UCH-1 (cell line): ENCODE measurements around a stretch of chr18.

GRCh38 chr18:57627434-57627993, 5.9 kb upstream of the NARS1 start:
- RRBS: no CpG with 5 or more reads among the region's 11 CpGs

DNA sequence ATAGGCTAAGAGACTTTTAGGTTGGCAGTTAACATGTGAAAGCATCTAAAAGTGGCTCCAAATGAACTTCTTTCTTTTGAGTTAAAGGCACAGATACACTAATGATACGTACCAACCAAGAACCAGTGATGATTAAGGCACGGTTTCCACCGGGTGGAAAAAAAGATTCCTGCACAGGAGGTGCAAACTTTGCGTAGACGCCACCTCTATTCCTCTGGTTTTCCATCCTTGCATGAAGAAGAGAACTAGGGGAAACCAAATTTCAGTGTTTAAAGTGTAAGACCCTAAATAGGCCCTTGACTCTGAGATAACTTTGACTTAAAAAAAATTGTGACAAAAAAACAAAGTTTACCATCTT, 40.7 kb upstream of the NARS1 start:
- RRBS: no CpG with 5 or more reads among the region's 5 CpGs

DNA sequence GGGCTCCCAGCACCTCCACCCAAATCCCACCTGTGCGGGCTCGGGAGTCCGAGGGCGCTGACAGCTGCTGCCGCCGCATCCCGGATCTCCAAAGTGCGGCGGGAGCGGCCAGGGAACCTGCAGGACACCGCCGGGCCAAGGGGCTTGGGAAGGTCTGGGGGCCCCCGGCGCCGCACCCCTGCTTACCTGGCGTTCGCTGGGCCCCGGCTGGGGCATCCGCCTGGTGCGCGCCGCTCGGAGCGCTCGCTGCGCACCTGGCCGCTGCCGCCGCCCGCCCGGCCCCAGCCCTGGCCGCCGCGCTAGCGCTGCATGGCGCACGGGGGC, 341 bp downstream of the ATP8B1 start:
- RRBS: 3% methylated on average over 30 of the region's 37 CpGs

DNA sequence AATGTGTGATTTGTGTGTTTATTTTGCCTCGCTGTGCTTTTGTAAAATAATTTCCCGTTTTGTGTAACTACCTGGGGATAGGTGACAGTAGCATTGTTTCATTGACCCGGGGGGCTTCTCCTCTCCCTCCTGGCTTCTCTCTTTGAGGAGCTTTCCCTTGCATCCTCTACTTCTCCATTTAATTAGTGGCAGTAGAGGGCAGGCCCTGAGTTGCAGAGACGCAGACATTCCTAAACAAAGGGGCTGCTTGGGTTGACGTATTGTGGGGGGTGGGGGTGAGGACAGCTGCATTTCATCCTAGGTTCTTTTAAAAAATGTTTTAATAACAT, 2.1 kb downstream of the NEDD4L start:
- RRBS: no CpG with 5 or more reads among the region's 5 CpGs

DNA sequence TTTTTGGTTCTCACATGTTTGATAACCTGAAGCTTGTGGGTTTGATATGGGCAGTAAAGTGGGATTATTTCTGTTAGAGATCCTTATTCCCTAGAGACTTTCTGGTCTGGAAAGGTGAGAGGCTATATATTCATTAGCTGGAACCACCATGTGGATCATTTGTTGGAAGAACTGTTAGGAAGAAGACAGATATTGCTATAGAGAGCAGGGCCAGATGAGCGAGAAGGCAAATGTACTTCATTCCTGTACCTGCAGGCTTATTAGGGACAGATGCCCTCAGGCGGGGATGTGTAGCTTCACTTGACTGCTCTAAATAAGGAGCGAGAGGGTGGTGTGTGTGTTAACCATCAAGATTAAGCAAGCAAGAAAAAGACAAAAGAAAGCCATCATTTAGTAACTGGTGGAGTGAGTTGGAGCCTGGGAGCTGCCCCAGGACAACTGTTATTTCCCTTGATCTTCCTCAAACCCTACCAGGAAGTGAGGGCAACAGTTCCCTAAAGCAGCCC, 36.4 kb downstream of the NEDD4L start:
- RRBS: no CpG with 5 or more reads among the region's 3 CpGs

GRCh38 chr18:58087865-58088565, 44.0 kb downstream of the NEDD4L start:
- RRBS: no CpG with 5 or more reads among the region's 5 CpGs

DNA sequence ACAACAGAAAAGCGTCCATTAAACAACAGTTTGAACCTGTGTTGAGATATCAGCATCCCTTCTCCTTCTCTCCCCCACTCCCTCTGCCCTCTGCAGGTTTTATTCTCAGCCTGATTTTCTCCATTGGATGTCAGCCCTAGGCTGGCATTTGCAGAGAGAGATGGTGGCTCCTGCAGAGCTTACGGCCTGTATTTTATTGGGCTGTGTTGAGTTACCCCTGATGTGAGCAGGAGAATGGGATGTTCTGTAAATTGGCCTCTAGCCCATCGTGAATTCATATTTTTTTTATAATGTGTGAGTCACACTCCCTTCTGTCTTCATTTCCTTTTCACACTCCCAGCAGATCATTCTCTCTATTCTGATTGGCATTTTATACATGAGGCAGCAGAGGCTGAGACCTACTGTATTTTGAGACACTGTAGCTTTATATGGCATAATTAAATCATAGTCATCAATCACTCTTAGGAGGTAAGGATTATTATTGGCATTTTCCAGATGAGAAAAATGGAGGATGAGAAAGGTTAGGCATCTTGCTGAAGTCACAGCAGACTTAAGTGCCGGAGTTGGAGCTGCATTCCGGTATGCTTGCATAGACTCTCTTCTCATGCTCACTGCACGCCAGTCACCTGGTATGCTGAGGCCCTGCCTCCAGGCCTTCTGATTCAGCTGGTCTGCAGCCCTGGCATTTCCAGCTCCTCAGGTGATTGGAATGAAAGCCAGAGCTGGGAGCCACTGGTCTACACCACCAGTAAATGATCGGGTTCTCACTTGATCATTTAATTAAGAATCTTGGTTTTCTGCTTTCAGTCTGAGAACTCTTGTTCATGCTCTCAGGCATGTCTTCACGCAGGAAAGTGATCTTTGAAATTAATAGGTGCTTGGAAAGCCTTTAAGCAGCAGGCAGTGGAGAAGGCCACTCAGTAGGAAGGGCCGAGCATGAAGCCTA, 142.4 kb downstream of the NEDD4L start:
- RRBS: no CpG with 5 or more reads among the region's 9 CpGs

GRCh38 chr18:58215939-58216667, 172.1 kb downstream of the NEDD4L start:
- RRBS: no CpG with 5 or more reads among the region's 3 CpGs

DNA sequence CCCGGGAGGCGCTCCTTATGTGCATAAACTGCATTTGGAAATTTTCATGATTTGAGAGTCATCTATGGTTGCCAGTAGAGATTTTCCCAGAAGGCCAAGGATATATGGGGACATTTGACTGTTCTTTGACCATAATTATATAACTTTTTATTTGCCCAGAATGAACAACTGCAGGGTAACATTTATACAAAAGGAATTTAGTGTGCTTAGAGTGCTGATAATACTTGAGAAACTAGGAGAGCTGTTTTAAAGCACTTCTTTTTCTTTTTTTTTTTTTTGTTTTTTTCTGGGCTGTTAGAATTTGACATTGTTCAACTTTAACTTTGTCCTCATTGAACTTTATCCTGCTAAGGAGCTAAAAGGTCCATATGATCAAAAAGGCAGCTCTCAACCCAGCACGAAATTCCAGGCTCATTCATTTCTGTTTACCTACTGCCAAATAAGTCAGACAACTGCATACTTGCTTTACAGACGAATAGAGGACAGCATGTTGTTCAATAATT, 242.9 kb downstream of the NEDD4L start:
- RRBS: no CpG with 5 or more reads among the region's 4 CpGs

DNA sequence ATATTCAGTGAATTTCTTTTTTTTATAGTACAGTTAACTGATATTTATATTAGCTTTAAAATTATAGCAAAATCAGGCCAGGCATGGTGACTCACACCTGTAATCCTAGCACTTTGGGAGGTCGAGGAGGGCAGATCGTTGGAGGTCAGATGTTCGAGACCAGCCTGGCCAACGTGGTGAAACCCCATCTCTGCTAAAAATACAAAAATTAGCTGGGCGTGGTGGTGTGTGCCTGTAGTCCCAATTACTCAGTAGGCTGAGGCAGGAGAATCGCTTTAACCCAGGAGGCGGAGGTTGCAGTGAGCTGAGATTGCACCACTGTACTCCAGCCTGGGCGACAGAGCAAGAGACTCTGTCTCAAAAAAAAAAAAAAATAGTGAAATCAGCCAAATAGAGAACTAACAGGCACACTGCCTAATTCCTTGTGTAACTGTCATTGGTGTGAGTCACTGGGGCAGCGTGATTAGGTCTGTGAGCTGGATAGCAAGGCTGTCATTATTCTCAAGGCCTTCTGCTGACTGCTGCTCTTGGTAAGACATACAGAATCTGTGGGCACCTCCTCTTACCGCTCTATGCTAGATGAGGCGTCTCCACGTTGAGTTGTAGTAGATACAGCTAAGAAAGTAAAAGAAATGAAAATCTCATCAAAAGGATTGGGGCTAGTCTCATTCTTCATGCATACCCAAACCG, 270.2 kb downstream of the NEDD4L start:
- RRBS: no CpG with 5 or more reads among the region's 13 CpGs

DNA sequence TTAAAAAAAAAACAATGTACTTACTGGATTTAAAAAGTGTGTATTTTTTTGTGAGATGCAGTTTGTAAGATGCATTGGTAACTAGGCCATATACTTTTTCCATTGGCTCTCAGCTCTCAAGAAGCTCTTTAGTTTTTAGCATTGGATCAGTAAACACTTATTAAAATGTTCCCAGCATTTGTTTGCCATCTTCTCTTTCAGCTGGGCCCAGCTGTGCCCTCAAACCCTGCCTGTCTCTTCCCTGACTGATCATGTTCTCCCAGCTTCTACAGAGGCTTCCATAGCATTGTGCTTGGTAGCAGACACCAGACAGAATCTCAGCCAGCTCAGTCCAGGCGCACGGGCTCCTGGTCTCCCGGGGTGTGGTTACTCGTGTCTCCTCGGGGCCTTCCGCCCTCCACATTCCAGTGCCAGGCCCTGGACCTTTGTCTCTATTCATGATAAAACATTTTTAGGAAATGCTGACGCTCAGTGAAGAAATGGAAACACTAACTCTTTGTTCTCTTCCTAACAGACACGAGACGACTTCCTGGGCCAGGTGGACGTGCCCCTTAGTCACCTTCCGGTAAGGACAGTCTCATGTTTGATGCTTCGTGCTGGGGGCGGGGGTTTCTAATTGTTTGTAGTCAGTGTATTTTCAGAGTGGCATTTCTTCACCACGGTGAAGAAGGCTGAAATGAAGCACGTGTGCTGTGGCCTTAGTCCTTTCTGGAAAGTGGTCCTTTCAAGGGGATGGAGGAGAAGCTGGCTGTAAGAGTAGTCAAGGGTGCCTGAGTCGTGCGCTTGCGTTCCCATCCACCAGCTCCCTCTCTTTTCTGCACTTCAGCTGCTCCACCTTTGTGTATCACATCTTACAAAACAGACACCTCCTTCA, 271.7 kb downstream of the NEDD4L start:
- RRBS: no CpG with 5 or more reads among the region's 18 CpGs

GRCh38 chr18:58345043-58345596, 283.8 kb downstream of the ALPK2 start:
- RRBS: no CpG with 5 or more reads among the region's 8 CpGs

DNA sequence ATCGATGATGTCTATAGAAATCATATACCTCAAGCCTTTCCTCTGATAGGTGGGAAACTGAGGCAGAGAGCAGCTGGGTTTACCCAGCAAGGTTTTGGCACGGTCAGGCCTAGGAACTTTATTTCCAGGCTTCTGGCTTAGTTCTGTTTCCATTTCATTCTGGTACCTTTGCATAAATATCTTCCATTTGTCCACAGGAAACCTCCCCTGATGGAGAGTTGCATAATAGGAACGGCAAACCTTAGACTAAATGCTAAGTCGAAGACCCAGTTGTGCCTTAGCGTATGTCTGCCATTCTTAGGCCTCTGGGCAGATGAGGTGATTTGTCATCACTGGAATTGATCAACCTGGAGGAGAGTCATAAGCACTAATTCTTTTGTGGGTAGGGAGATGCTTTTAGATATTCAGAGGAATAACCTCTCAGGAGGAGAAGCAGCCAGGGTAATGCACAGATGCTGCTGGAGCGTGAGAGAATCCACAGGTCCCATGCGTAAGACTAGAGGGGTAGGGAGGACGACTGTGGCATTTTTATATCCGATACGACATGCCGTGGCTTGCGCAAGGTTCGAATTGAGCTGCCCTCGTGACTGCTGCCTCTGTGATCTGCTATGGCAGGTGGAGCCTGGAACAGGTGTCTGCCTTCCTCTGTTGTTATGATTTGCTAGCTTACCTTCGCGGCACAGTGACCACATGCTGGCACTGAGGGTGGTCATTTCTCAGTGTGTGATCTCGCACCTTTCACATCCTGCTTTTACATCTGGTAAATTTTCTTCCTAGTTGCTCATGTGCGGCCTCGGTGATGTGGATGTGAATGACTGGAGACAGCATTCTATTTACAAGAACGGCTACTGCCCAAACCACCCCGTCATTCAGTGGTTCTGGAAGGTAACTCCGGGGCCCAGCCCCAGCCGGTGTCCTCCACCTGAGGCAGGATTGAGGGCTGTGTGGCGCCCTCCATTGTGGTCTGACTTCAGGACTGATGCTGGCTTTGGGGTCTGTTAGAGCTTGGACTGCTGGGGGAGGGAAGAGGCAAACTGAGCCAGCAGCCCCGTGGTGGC, 240.3 kb downstream of the ALPK2 start:
- RRBS: no CpG with 5 or more reads among the region's 25 CpGs

- RRBS: no CpG with 5 or more reads among the region's 15 CpGs
Observed at GRCh38 chr18:58400363-58400987, 228.4 kb downstream of the ALPK2 start.

DNA sequence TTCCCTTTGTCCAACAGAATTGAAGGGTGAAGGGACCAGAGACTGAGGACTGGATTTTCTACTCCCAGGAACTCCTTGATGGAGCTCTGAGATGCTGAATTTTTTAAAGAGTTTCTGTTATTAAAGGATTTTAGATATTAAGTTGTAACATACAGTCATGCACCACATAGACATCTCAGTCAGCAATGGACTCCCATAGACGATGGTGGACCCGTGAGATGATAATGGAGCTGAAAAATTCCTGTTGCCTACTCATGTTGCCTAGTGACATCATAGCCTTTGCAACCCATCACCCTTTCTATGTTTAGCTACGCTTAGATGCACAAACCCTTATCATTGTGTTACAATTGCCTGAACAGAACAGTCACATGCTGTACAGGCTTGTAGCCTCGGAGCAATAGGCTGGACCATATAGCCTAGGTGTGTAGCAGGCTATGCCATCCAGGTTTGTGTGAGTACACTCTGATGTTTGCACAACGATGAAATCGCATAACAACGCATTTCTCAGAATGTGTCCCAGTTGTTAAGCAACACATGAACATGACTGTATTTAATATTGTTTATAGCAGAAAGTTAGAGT, 221.7 kb downstream of the ALPK2 start:
- RRBS: no CpG with 5 or more reads among the region's 7 CpGs

- RRBS: no CpG with 5 or more reads among the region's 7 CpGs
Observed at GRCh38 chr18:58451584-58451937, 177.3 kb downstream of the ALPK2 start.

GRCh38 chr18:58843233-58843849, 21.3 kb upstream of the ZNF532 start:
- RRBS: no CpG with 5 or more reads among the region's 10 CpGs

DNA sequence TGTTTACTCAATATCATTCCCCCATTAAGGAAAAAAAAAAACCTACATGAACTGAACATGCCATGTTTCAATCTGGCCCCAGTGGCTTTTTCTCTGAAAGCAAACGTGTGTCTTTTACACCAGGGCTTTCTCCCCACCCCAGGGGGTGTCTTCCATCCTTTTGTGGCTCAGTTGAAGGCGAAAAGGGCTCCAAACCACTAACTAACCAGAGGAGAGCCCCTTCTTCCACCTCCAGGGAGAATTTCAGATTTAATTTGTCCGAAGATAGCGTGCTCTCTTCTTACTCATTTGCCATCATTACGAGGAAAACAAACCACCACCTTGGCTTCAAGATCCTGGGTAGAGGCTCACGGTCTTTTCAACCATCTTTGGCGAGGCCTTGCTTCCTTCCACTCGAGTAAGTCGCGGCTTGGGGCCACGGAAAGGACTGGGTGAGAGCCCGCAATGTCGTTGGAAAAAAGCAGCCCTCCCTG, 1.9 kb upstream of the ZNF532 start:
- RRBS: no CpG with 5 or more reads among the region's 13 CpGs

- RRBS: no CpG with 5 or more reads among the region's 15 CpGs
Observed at GRCh38 chr18:58998609-58999293, 134.1 kb downstream of the ZNF532 start.

- RRBS: no CpG with 5 or more reads among the region's 4 CpGs
Observed at GRCh38 chr18:59054857-59055482, 84.7 kb upstream of the SEC11C start.